ENCODE measurements around the gene KCNAB2.

DNA sequence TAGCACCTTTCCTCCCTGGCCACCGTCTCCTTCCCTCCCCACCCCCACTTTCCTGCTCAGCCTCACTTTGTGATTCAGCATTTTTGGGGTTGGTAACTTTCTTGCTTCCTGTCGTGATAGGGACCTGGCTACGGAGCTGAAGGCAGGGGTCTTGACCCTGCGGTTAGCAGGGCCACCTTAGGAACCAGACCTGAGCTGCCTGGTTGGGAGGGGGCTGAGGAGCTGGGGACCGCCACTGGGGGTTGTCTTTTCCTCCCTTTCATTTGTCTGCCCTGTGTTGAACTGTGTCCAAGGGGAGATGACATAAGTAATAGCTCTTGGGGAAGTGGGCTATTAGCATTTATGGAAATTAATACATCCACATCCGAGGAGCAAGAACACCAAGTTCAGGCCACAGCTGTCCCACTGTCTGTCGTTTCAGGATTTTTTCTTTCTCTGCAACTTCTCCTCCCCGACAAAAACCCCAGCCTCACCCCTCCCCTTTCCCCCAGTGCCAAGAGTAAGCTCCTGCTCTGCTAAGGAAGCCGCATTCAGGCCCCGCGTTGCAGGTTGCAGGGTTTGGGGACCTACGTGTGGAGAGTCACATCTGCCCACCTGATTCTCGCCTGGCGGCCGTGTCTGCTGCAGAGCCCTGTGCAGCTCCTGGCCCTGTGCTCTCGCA, 1.6 kb upstream of the NPHP4 start:
- PRO-cap, 5 experiments, result no peak in any of the 5 experiments
- RAMPAGE, long total RNA, 2 experiments, result no peak in any of the 2 experiments
- RRBS, result no CpG with 5 or more reads among the region's 16 CpGs

- PRO-cap, 5 experiments, result no peak in any of the 5 experiments
- RAMPAGE, long total RNA, 2 experiments, result no peak in any of the 2 experiments
- RRBS, result no CpG with 5 or more reads among the region's 46 CpGs
Measured at GRCh38 chr1:6002630-6003802, 10.8 kb upstream of the NPHP4 start.

GRCh38 chr1:6013020-6013438, 20.8 kb upstream of the NPHP4 start:
- PRO-cap, 5 experiments, result no peak in any of the 5 experiments
- RAMPAGE, long total RNA, 2 experiments, result no peak in any of the 2 experiments
- RRBS, result no CpG with 5 or more reads among the region's 12 CpGs

DNA sequence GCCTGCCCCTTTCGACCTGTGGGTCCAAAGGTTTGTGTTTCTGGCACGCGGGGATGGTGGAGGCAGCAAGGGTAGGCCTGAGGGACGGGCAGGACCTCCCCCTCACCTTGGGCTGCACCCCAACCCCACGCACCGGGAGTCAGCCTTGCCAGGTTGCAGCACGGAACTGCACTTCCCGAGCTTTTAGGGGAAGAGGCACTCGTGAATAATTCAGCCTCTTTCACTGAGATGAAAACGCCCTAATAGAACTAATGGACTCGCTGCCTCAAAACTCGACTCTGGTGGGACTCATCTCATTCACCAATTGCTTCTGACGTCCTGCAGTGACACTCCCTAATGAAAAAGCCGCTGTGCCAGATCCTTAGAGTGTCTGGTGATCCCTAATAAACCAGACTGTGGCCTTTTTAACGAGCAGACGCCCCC, at the start of gene KCNAB2:
Gene KCNAB2, plus strand, starts transcription at position 138 of the 423 bp plus-strand sequence.
- PRO-cap, 5 experiments, result no peak in any of the 5 experiments
- RAMPAGE, long total RNA, 2 experiments, result no peak in any of the 2 experiments
- RRBS, result no CpG with 5 or more reads among the region's 16 CpGs

- PRO-cap, 5 experiments, result no peak in any of the 5 experiments
- RAMPAGE, long total RNA, 2 experiments, result no peak in any of the 2 experiments
- RRBS, result no CpG with 5 or more reads among the region's 20 CpGs
Measured at GRCh38 chr1:6154676-6155040, 25.5 kb downstream of the CHD5 start.

DNA sequence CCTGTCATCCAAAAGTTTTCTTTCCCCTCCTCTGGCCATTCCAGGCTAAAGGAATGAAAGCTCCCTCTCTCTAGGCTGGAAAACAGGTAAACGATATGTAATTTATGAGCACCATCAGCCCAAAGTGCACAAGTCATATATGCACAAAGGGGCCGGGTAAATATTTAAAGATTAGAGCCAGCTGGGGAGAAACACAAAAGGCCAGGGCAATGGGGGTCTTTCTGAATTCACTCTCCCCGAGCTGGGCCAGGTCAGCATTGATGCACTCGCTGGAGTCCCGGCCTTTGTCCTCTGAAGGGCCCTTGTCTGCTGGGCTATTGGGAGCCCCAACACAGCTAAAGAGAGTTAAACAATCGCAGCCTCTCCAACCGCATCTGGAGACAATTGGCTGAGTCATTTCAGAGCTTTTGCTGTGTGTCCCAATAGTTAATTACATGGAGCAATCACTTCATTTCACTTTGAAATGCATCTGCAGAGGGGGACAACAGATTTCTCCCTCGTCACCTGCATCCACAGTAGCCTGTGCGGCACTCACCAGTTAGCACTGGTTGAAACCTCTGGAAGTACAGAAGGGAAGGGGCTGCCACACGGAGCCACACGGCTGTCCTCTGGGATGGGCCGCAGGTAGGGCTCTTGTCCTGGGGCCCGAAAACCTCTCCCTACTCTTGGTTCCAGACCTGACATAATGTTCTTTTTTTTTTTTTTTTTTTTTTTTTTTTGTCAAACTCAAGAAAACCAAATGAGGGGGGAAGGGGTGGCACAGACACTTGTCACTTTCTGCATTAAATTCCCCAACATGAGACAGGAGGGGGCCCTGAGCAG, 3.6 kb upstream of the HES3 start:
- PRO-cap, 5 experiments, result no peak in any of the 5 experiments
- RAMPAGE, long total RNA, 2 experiments, result no peak in any of the 2 experiments
- RRBS, result no CpG with 5 or more reads among the region's 13 CpGs

- PRO-cap, 5 experiments, result peak in 3 of 5 experiments; most common plus-strand start chr1:6260181 (in 2); most common minus-strand start chr1:6260018 (in 1)
- RAMPAGE, long total RNA, 2 experiments, result no peak in any of the 2 experiments
- RRBS, result 1% methylated on average over 43 of the region's 105 CpGs
Measured at GRCh38 chr1:6259910-6260934, 676 bp downstream of the GPR153 start.

DNA sequence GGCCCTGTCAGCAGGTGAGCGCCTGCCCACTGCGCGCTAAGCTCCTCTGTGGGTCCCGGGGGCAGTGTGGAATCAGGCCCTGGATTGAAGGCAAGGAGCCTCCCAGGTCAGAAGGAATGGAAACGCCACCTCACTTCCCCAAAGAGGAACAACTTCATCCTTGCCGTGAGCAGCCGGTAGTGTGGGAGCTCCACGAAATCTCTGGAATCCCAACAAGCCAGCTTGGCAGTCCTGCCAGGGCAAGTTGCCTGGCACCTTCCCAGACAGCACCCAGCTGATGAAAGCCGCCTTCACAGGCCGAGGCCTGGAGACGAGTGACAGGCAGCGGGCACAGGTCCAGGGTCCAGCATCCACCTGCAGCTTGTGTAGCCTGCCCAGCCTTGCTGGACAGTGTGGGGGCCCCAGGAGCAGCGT, 43.2 kb downstream of the ACOT7 start:
- PRO-cap, 5 experiments, result no peak in any of the 5 experiments
- RAMPAGE, long total RNA, 2 experiments, result no peak in any of the 2 experiments
- RRBS, result no CpG with 5 or more reads among the region's 13 CpGs

DNA sequence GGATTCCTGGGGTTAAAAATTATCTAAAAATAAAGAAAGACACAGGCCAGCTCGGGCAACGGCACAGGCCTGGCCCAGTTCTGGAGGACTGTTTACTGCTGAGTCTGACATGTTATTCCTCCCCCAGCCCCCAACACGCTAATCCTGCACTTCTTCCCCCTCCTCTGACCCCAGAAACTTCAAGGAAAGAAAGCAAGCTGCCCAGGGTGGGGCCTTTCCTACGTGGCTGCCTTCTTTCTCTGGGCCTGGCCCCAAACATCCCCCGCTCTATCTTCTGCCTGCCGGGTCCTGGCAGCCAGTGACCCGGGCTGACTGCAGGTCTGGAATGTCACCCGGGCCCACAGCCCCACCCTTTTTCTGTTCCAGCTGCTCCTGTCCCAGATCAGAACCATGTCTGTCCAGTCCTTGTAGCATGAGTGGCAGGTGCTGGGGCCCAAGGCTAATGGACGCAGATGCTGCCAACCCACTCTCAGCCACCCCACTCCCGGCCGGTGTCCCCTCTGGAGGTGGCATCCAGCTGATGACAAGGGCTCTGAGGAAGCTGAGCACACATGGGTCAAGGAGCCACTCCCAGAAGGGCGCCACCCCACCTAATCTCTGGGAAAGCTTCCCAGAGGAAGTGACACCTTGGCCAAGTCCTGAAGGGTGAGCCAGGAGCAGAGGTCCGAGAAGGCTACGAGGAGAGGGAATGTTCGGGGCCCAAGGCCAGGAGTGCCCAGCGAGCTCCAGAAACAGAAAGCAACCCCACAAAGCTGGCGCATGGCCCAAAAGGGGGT, 39.7 kb downstream of the ACOT7 start:
- PRO-cap, 5 experiments, result no peak in any of the 5 experiments
- RAMPAGE, long total RNA, 2 experiments, result no peak in any of the 2 experiments
- RRBS, result no CpG with 5 or more reads among the region's 17 CpGs

DNA sequence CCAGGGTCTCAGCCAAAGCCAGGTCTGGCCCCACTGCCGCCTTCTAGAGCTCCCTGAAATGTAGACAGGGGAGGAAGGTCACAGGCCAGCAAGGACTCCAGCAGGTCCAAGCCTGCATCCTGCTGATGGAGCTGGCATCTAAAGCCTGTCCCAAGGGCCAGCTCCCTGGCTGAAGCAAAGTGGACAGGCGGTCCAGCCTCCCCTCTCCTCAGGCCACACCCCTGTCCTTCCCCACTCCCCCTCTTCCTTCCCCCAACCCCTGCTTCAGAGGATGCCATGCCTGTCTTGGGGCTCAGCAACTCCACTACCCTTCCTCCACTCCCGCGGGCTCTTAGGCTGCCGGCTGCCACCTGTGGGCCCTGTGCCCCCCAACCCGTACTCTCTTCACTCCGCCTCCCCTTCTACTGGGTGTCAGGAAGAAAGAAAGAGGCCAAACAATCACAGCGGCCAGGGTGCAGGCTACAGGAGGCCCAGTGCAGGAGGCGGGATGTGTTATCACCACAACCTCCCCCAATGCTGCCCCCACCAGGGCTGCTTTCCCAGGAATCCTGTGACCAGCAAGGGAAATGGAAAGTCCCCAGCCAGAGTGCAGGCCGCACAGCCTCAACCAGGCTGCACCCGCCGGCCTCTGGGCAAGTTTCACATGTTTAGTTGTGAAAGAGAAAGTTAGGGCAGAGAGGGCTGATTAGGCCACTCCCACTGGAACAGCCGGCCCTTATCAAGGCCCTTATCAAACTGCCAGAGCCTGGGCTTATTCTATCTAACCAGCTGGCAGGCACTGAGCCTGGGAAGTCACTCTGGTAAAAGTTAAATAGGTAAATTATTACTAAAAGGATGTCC, 34.1 kb downstream of the ACOT7 start:
- PRO-cap, 5 experiments, result peak in 5 of 5 experiments; most common plus-strand start position 759 of the sequence (in 2); most common minus-strand start position 630 of the sequence (in 5)
- RAMPAGE, long total RNA, 2 experiments, result no peak in any of the 2 experiments
- RRBS, result 2% methylated on average over 2 of the region's 13 CpGs

GRCh38 chr1:6450638-6451559, 15.1 kb downstream of the TNFRSF25 start:
- PRO-cap, 5 experiments, result peak in 5 of 5 experiments; most common plus-strand start chr1:6451292 (in 4); most common minus-strand start chr1:6451154 (in 4)
- RAMPAGE, long total RNA, 2 experiments, result start-site peak on the plus strand in 1 of 2 experiments, at chr1:6451257-6451351 at its widest, 32 to 94 reads per replicate
- RRBS, result 17% methylated on average over 2 of the region's 16 CpGs

DNA sequence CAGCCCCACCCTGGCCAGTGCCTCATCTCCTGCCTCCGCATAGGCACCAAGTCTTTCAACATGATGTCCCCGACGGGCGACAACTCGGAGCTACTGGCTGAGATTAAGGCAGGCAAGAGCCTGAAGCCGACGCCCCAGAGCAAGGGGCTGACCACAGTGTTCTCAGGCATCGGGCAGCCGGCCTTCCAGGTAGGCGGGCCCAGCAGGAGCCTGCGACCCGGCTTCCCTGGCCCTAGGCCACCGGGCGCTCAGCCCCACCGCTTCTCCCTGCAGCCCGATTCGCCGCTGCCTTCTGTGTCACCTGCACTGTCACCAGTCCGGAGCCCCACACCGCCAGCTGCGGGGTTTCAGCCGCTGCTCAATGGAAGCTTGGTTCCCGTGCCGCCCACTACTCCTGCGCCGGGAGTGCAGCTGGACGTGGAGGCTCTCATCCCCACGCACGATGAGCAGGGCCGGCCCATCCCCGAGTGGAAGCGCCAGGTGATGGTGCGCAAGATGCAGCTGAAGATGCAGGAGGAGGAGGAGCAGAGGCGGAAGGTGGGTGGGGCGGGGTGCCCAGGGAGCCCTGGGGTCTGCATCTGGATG, 14.3 kb downstream of the TNFRSF25 start:
- PRO-cap, 5 experiments, result no peak in any of the 5 experiments
- RAMPAGE, long total RNA, 2 experiments, result no peak in any of the 2 experiments
- RRBS, result 21% methylated on average over 12 of the region's 35 CpGs

- PRO-cap, 5 experiments, result no peak in any of the 5 experiments
- RAMPAGE, long total RNA, 2 experiments, result no peak in any of the 2 experiments
- RRBS, result no CpG with 5 or more reads among the region's 10 CpGs
Measured at GRCh38 chr1:6482996-6483516, 8.4 kb downstream of the PLEKHG5 start.

DNA sequence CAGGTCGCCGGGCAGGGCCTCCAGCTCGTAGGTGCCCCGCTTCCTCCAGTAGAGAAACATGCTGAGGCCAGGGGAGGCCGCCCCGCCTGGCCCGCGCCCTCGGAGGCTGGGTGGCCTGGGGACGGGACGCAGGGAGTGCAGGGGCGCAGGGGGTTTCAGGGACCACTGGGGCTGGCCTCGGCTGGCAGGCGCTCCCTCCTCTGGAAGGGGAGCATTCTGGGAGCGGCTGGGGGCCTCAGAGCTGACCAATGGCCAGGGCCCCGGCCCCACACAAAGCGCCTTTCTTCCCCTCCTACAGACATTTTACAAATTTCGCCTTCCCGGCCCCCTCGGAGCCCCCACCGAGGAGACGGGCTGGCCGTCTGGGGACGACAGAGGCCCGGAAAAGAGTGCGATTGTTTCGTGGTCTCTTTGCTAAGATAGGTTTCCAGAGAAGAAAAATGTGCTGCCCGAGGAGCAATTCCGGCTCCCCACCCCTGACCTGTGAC, 14.7 kb upstream of the PLEKHG5 start:
- PRO-cap, 5 experiments, result no peak in any of the 5 experiments
- RAMPAGE, long total RNA, 2 experiments, result no peak in any of the 2 experiments
- RRBS, result 86% methylated on average over 13 of the region's 29 CpGs

DNA sequence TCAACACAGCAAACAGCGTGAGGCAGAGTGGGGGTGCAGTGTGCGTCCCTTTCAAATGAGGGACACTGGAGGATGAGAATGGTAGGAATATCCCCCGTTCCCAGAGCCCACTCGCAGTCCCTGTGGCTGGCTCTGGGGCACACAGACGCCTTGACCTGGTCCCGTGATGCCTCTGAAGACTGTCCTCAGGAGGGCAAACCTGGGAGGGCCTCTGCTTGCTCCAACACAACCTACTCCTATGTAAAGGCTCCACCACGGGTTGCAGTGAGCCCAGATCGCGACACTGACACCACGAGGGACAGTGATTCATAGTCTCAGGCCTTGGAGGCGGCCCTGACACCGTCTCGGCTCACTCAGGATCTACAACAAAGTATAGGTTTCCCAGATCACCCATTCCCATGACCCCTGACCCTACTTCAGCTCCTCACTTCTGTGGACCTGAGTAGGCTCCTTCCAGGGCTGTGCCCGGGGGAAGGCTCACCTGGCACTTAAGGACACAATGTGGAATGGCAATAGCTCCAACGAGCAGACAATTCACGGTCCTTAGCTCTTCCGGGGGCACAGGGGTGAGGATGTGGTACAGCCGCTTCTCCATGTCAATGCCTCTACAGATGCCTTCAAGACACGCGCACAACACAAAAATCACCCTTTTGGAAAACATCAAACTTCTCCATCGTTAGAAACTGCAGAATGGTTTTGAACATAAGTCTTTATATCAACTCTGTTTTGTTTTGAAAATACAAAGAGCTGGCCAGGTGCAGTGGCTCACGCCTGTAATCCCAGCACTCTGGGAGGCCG, 27.9 kb downstream of the NOL9 start:
- PRO-cap, 5 experiments, result no peak in any of the 5 experiments
- RAMPAGE, long total RNA, 2 experiments, result no peak in any of the 2 experiments
- RRBS, result 97% methylated on average over 4 of the region's 23 CpGs

DNA sequence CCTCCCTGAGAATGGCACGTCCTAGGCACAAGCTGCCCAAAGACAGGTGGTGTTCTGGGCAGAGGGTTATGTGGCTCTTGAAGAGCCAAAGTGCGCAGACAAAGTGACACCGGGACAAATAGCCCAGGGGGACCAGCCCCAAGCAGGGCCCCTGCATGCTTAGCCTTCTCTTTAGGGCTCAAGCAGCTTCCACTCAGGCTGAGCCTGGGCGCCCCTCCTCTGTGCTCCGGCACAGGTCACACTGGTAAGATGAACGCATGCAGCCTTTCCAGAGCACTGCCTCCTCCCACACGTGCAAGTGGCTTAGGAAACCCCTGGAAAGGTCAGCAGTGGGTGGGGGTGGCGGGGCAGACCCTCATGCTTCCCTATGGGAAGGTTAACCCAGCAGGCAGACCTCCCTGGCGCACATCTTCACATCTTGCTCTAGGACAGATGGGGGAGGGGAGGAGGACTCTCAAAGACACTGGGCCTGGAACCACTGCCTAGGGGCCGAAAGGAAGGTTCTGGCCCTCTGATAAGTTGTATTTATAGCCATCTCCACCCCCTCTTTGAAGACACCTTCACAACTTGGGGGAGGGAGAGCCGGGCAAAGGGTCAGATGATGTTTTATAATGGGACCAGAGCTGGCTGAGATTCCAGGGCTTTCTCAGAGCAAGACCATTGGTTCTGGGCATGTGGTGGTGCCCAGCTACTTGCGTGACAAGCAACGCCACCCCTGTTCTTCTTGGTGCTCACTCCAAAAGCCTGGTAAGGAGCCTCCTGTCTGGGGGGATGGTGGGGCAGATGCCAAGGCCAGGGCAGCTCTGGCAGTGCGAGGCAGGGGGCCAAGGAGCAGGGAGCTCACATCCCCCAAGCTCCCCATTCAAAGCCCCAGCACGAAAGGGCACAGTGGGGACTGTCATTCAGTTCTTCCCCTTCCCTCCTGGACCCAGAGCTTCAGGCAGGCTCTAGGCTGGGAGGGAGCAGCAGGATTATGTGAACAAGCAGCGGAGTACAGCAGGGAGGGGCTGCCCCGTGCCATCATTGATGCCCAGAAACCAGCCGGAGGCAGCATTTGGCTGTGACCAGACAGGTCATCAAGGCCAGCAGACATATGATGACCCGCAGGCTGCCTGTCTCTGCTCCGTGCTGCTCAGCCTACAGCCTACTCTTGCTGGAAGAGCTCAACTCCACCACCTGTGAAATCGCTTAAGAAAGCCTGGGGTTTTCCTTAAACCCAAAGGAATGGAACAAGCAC, 5.4 kb downstream of the KLHL21 start:
- PRO-cap, 5 experiments, result no peak in any of the 5 experiments
- RAMPAGE, long total RNA, 2 experiments, result no peak in any of the 2 experiments
- RRBS, result 88% methylated on average over 3 of the region's 21 CpGs

- PRO-cap, 5 experiments, result no peak in any of the 5 experiments
- RAMPAGE, long total RNA, 2 experiments, result no peak in any of the 2 experiments
- RRBS, result 40% methylated on average over 4 of the region's 41 CpGs
Measured at GRCh38 chr1:6598984-6600170, 3.3 kb downstream of the KLHL21 start.

GRCh38 chr1:6602947-6603175, 192 bp upstream of the KLHL21 start:
- PRO-cap, 5 experiments, result peak in 5 of 5 experiments; most common plus-strand start chr1:6603132 (in 4)
- RAMPAGE, long total RNA, 2 experiments, result no peak in any of the 2 experiments
- RRBS, result 3% methylated on average over 28 of the region's 35 CpGs

- PRO-cap, 5 experiments, result peak in 2 of 5 experiments; most common plus-strand start chr1:6621829 (in 1); most common minus-strand start chr1:6621762 (in 2)
- RAMPAGE, long total RNA, 2 experiments, result no peak in any of the 2 experiments
- RRBS, result 39% methylated on average over 13 of the region's 38 CpGs
Measured at GRCh38 chr1:6621403-6622223, 3.1 kb upstream of the THAP3 start.

DNA sequence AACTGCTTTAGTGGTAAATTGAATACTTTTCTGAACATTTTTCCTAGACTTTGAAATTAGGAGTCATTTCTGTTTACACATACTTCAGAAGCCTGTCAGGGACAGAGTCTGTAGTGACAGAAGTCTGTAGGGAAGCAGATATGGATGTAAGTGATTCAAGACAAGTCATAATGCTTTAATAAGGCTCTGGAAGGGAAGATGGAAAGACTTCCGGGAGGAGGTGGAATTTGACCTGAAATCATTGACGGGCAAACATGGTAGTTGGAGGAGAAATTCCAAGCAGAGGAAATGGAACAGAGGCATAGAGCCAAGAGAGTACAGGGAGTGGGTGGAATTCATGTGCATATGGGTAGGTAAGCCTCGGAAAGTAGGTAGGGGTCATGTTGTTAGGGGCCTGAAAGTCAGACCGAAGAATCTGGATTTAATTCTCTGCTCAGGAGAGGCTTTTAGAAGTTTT, 22.5 kb downstream of the CAMTA1 start:
- PRO-cap, 5 experiments, result no peak in any of the 5 experiments
- RAMPAGE, long total RNA, 2 experiments, result no peak in any of the 2 experiments
- RRBS, result no CpG with 5 or more reads among the region's 4 CpGs

All from liver (tissue), 9 donors.